A172 (cell line): ENCODE measurements around a stretch of chr22.

GRCh38 chr22:42368119-42368447, 64.1 kb downstream of the NFAM1 start:
- RAMPAGE, long total RNA: no peak

- RAMPAGE, long total RNA: no peak
Observed at GRCh38 chr22:42519214-42519603, 387 bp downstream of the RRP7A start.

- RAMPAGE, long total RNA: no peak
Observed at GRCh38 chr22:42686045-42686646, 34.5 kb downstream of the A4GALT start.

- RAMPAGE, long total RNA: no peak
Observed at GRCh38 chr22:42717171-42717740, 3.4 kb downstream of the A4GALT start.

GRCh38 chr22:42721122-42721405, 394 bp upstream of the A4GALT start:
- RAMPAGE, long total RNA: no peak

DNA sequence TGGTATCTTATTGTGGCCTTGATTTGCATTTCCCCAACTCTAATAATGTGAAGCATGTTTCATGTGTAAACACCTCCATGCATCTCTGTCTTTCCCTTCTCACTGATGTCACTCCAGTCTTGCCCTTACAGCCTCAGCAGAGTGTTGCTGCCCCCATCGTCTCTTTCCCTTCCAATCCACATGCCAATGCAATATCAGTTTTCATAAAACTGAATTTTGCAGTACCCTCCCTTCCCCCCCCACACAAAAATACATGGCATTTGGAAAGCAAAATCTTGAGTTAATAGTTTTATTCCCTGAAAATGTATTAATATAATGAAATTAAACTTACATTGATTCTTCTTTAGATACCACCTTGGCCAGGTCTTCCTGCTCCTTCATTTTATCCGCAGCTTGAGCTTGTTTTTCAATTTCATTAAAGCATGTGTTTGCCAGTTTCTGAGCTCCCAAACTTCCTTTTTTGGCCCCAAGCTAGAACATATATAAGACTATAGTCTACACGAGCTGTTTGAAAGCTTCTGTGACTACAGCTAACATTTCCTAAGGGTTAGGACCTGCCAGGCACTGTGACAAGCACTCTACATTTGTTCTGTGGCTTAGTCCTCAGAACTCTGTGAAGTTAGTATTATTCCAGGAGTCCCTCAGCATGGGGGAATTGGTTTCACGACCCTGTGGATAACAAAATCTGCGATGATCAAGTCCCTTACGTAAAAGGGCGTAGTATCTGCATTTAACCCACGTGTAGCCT, 35.0 kb downstream of the ARFGAP3 start:
- RAMPAGE, long total RNA: no peak

DNA sequence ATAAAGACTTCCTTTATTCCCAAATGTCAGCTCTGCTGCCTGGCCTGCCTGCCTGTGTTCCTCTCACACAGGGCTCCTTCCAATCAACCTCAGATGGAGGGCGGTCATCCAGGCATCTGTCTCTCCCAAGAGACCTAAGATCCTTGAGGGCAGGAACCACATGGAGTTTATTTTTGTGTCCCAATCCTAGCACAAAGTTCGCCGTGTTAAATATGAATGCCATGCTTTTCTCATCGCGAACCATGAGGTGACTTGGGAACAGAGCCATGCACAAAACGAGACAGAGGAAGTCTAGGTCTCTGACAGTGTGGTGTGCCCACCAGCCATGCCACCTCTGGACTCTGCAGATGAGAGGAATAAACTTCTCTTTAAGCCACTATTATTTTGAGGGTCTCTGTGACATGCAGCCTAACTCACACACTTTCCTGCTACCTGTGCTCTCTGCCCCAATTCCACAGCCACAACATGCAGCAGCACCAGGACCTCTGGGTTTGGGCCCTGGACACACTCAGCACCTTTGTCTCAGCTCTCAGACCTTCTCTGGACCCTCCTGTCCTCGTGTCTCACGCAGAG, 72.9 kb upstream of the ARFGAP3 start:
- RAMPAGE, long total RNA: no peak

GRCh38 chr22:42932973-42934246, 76.3 kb upstream of the ARFGAP3 start:
- RAMPAGE, long total RNA: no peak

DNA sequence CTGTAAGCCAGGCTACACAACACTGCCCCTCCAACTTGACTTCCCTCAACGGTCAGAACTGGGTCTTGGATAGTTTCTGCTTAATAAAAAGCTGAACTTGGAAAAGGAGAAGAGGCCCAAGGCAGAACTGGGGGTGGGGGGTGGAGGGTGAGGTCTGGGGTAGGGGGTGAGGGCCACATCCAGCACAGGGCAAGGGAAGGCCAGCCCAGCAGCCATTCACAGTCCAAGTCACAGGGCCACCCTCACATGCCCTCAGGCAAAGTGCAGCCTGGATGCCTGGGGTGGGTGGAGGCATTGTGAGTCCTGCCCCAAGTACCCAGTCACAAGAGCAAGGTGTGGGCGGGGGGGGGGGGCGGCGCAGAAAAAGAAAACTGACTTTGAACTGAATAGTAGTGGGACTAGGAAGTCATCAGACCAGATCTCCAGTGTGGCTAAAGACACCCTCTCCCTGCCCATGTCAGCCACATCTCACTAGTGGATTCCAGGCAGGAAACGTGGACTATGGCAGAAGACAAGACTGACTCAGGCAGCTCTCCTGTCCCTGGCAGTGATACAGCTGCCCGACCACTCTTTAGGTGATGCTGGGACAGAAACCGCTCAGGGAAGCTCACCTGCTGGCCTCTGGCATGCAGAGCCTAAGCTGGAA, 52.4 kb downstream of the PACSIN2 start:
- RAMPAGE, long total RNA: no peak

GRCh38 chr22:43004151-43004905, 10.6 kb downstream of the PACSIN2 start:
- RAMPAGE, long total RNA: no peak

GRCh38 chr22:43014007-43015022, 634 bp downstream of the PACSIN2 start:
- RAMPAGE, long total RNA: no peak

DNA sequence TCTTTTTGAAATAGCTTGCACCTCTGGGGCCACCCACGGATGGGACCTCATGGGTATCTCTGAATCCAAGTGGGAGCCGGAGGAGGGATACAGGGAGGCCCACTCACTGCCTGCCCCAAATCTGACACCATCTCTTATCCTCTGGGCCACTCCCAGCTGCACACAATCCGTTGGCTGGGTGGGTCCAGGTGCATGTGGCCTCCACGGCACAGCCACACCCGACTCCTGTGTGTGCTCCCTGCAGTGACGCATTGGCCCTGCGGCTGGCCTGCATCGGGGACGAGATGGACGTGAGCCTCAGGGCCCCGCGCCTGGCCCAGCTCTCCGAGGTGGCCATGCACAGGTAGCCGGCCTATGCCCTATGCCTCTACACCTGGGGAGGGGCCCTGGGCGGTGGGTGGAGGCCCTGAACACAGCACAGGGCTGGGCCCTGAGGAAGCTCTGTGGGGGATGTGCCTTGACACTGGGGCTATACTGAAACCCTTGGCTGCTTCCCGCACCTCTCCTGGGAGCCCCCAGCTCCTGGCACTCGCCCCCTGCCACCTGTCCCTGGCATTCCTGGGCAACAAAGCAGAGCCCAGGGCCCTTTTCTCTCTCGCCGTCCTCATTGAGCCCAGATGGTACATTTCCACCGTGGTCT, 15.6 kb downstream of the MCAT start:
- RAMPAGE, long total RNA: no peak

DNA sequence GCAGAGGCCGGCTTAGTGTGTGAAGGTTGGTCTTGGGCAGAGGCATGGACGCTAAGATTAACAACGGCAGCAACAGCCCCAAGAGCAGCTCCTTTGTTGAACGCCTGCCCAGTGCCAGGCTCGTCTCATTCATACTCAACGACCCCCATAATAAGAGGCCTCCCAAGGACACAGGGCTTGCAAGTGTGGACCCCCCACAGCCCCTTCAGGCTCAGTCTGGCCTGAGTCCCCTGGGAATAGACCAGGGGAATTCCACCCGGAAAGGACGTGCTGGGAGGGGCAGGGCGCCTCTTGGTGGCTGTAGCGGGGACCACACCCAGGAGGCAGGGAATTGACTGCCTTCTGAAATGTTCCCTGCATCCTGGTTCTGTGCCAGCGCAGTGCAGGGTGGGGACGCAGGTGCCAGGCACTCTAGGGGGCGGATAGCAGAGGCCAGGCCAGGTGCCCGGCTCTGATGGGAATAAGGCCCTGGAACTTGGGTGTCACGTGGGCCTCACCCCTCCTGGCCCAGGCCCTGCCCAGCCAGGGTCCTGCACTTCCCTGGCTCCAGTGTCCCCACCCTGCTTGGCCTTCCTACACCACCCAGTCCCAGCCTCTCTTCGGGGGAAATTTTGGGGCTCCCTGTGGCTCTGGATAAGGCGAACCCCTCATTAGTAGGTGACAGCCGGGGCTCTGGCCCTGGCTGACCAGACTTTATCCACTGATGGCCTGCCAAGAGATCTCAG, 8.5 kb downstream of the TSPO start:
- RAMPAGE, long total RNA: no peak

DNA sequence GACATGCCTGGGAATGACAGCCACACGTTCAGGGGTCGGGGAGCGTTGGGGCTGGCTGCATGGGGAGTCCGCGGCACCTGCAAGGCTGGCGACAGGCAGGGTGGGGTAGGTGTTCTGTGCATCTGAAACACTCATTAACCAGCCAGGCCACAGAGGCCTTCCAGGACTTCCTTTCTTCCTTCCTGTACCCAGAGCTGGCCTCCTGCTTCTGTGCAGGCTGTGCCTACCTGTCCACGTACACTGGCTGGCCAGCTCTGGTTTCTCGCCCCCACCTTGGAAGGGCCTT, 16.0 kb downstream of the TTLL12 start:
- RAMPAGE, long total RNA: no peak

DNA sequence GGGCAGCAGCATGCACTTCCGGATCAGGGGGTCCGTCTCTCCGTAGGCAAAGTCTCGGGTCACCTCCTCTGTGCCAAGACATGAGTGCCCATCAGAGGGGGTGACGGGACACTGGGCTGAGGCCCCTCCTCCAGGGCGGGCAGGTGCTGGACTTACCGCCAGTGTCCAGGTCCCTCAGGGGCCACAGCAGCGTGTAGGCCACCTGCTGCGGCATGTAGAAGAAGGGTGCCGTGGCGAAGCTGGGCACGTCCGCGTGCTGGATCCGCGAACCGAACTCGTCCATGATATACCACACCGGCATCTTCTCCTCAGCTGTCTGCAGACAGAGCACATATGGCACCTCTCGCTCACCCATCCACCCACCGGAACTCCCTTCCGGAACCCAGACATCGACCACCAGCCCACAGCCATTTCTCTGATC, 7.2 kb downstream of the TTLL12 start:
- RAMPAGE, long total RNA: no peak

- RAMPAGE, long total RNA: no peak
Observed at GRCh38 chr22:43203438-43203892, 16.5 kb upstream of the TTLL12 start.

DNA sequence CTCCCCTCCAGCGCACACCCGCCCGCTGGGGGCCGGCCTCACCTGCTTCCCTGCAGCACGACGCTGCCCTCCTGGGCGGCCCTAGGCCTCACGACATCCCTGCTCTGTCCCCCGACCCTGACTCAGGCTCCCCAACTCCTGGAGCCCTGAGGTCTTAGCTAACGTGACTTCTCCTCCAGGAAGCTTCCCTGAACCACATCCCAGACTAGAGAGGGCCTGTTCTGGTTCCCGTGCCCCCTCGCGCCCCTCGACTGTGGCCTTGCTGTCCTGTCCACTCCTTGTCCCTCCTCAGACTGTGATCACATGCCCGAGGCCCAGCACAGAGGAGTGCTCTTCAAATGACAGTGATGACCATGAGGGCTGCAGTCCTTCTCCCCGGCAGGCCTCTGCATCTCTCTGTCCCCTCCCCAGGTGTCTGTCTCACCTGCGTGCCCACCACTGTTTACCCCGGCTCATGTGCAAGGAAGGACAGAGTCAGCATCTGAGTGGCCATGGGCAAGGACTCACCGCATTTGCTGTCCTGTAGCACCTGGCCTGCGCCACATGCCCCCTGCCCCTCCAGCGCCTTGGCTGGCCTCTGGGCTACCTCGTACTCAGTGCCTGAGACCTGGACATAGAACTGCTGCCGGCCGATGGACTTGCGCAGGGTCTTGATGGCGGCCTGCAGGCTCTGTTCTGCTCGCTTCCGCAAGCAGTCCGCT, 31.0 kb upstream of the TTLL12 start:
- RAMPAGE, long total RNA: no peak

DNA sequence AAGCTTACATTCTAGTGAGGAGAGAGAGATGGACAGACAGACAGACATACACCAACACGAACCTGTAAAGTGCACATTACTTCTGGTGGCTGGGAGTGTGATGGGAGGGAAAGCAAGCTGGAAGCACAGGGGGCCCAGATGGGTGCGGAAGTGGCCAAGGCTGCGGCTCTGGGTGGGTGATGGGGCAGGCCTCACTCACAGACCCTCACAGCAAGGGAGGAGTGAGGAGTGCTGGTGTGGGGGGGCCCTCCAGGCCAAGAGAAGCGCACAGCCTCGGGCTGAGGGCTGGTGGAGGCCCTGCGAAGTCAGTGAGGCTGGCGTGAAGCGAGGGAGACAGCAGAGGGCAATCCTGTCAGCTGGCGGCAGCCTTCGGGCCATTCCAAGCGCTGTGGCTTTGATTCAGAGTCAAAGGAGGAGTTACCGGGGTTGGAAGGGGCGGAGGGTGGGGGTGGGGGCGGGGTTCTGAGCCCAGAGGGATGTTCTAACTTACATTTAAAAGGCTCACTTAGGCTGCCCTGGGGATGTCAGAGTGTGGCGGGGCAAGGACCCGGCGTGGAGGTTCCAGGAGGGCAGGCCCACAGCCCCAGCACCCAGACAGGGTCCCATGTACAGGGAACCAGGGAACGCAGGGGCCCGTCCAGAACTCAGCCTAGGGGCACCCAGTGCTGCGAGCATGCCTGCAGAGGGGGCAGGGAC, 39.4 kb upstream of the TTLL12 start:
- RAMPAGE, long total RNA: no peak

GRCh38 chr22:43227211-43227562, 40.3 kb upstream of the TTLL12 start:
- RAMPAGE, long total RNA: no peak

DNA sequence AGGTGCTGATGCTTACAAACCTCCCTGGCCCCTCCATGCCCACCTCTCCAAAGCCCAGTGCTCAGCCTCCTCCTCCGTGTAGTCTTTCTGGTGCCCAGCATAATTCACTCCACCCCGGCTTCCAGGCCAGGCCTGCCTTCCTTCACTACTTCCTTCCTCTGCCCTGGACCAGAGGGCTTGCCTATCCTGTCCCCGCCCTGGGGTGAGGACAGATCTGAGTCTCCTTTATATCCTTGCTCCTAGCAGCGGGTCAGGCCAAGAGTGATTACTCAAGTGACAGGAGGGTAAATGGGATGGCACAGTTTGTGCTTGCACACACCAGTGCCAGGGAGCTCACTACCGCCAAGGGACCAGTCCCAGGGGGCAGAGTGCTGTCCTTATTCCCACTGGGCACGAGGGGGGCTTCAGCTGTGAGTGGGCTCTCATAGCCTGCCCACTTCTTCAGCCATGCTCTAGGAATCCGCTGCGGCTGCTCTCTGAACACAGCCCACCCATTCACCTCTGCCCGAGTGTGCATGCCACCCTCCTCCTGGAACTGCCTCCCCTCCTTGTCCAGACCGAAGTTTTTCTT, 47.9 kb downstream of the SCUBE1 start:
- RAMPAGE, long total RNA: no peak